Colonic mucosa (tissue), 1 donor: ENCODE results near the genes BORCS8 and NCAN.

GRCh38 chr19:18457980-18458355 lies 20.0 kb upstream of the ISYNA1 start:
- PRO-cap = no peak

DNA sequence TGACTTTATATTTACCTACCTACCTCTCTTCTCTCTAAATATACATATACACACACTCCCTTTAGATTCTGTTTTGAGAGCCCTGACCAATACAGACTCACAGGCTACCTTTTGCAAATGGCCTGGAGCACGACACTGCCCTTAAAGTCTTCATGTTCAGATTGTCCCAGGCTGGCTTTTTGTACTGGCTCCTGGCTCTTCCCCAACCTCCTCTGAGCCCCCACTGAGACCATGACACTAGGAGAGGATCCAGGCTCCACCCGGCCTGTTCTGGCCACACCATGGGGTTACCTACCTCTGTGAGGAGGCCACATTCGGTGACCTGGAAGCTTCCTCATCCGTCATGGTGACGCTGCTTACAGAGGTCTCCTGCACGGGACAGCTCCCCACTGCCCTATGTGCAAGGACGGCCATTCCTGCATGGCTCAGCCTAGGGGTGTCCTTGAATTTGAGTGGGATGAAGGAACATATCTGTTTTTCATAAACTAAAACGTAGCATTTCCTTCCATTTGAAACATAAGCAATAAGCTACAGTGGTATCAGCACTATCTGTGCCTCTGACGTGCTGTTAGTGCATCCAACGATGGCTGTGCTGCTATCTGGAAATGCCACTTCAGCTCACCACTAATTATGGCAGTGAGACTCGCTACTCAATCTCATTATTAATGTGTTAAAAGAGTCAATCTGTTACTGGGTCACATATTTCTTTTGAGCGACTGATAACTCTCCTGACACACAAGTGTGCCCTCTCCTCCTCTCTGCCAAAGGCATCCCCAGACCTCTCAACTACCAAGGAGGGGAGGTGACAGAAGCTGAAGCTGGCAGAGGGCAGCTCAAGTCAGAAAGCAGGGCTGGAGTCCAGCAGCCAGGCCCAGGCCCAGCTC lies 29.7 kb downstream of the ELL start:
- PRO-cap = no peak

DNA sequence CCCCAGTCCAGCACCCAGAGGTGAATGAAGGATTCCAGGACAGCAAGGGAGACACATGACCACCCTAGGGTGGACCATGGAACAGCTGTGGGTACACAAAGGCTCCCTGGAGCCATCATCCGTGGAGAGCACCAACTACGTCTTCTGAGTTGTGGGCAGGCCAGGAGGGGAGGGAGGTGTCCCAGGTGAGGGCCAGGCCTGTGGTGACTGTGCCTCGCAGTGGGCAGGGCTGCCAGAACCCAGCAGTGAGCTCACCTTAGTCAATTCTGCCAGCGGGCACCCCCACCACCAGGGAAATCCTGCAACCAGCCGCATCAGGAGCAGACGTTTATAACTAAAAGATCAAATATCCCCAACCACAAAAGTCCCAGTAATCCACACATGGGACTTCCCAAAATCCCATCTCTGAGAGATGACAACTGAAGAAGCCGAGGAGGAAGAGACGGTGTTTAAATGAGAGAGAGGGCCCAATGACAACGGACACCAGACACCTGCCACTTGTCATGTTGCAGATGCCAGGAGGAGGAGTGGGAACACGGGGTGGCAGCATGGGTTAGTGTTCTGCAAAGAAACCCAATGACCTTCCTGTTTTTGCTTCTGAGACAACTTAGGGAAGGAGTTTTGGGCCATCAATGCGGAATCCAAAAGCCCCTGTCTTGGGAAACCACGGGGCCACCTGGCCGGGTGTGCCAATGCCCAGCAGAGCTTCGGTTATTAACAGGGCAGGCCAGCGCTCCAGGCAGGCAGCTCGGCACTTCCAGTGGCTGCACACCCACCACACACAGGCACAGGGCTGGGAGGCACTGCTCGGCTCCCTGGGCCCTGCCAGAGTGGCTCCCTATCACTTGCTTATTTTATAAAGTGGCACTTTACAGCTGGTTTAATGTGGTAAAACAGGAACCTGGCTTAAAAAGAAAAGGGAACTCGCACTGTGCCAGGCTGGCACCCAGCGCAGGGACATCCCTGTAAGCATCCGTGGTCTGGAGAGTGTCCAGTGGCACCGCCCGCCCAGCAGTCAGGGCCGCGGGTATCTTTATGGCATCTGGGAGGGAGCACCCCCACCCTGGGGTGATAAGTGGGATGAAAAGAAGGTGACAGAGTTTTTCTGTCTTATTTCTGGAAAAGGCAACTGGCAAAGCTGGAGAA lies 19.3 kb downstream of the ELL start:
- PRO-cap = no peak

GRCh38 chr19:18516301-18516910 lies 5.5 kb downstream of the ELL start:
- PRO-cap = no peak

DNA sequence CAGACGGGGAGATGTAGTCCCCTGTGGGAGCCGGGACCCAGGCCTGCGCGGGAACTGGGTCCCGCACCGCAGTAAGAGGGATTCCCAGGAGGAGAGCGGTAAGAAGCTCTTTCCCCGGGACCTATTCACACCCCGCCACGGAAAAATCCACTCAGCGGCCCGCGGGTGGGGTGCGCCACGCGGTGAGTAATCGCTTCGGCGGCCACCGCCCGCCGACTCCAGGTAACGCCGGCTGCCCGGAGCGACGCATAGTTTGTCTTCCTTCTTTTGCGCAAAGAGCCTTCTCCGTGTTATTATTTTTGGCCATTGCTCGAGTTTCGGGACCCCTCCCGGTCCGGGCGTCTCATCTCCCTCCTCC lies 934 bp upstream of the CRLF1 start:
- PRO-cap = no peak

GRCh38 chr19:18733400-18733766 lies 49.9 kb downstream of the CRTC1 start:
- PRO-cap = no peak

DNA sequence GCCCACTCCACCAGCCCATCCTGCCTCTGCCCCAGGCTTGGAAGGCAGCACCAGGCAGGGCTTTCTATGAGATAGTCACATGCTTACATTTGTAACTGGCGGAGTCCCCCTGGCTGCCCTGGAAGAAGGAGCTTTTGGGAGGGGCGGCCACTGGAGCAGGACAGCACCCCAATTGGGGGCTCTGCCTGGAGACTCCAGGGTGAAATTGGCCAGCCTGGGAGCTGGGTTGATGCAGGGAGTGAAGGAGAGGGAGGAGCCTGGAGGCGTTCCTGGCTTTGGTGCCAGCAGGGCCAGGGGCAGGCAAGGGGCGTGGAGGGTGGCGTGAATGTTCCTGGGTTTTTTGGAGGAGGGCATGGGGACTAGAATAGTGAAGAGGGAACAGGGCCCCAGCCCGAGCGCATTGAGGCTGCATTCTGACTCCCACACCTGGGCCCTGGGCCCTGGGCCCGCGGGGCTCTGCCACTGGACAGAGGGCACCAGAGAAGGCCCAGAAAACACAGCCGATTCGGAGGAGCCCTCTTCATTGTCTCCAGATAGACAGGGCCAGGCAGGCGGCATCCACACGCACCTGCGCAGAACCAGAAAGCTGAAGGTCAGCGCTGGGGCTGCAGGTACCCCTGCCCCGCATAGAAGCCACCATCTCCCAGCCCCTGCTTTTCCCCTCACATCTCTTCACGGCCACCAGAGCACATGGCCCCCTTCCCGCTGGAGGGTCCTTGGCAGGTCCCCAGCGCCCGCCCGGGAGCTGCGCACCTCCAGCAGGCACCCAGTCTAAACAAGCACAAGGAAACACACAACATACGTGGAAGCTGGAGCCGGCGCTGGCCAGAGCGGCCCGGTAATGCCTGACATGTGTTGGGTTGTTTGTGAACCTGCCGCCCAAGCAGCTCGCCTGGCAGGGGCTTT lies 29.4 kb downstream of the COMP start:
- PRO-cap = no peak

- PRO-cap = no peak
These were observed 21.6 kb downstream of the COMP start for GRCh38 chr19:18769645-18769787.

- PRO-cap = no peak
These were observed 16.9 kb downstream of the UPF1 start for GRCh38 chr19:18848363-18849263.

DNA sequence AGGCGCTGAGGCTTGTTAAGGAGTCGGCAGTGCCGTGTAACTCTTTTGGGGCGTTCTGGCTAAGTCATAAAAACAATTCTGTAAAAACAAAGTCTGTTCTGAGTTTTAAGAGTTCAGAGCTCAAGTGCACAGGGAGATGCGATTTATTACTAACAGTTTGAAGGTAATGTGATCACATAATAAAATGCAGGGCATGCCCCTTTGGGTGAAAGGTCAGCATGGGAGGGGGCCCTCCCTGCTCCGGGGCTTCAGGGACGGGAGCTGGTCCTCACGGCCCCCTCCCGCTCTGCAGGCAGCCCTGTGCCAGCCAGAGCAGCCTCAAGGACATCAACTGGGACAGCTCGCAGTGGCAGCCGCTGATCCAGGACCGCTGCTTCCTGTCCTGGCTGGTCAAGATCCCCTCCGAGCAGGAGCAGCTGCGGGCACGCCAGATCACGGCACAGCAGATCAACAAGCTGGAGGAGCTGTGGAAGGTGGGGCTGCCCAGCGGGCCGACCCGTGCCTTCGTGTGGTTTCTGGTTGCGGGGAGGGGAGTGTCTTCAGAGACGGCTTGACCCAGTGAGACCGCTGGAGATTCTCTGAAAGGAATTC lies 18.7 kb downstream of the UPF1 start:
- PRO-cap = no peak

DNA sequence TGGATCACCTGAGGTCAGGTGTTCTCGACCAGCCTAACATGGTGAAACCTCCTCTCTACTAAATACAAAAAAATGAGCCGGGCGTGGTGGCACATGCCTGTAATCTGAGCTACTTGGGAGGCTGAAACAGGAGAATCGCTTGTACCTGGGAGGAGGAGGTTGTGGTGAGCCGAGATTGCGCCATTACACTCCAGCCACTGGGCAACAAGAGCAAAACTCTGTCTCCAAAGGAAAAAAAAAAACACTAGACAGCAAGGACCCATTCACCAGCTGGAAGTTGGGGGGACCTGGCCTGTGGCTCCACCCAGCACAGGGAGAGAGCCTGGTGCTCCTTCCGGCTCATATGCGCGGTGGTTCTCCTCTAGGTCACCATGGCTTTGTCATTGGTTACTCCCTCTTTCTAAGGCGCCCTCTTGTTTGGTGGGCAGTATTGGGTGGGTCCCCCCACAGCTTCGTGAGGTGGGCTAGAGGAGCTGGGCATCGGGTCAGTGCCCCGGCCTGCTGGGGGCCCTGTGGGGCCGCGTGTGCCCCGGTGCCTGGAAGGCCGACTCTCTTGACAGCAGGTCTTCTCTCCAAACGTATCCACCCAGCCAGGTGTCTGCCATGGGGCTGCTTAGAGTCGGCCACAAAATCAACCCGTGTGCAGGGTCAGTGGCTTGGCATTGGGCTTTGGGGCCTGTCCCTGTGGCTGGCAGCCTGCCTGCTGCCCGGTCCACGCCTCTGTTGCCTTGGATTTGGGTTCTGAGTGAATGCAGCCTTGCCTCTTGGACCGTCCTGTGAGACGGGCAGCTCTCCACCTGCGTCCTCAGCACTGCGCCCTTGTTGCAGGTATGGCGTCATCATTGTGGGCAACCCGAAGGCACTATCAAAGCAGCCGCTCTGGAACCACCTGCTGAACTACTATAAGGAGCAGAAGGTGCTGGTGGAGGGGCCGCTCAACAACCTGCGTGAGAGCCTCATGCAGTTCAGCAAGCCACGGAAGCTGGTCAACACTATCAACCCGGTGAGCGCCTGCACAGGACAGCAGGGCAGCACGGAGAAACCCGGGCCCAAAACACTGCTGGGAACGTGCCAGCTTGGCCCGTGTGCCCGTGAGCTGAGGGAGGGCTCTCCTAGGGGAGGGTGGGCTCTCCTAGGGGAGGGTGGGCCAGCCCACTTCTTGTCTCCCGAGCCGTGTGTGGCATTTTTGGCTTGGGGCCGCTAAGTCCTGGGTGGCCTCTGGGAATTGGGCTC lies 31.3 kb downstream of the UPF1 start:
- PRO-cap = no peak

- PRO-cap = unidirectional peak, minus-strand start at chr19:18904839
These were observed 8.8 kb upstream of the CERS1 start for GRCh38 chr19:18904667-18905303.

- PRO-cap = no peak
These were observed 8.7 kb downstream of the HOMER3 start for GRCh38 chr19:18932036-18932924.

DNA sequence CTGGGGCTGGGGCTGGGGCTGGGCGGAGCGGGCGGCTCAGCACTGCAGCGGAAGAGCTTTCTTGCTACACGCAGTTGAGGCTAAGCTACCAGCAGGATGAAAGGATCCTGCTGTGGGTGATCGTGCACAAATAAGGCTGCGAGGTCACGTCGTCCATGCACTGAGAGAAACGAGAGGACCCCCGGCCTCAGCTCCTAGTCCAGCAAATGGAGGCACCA lies 20.8 kb upstream of the HOMER3 start:
- PRO-cap = no peak

DNA sequence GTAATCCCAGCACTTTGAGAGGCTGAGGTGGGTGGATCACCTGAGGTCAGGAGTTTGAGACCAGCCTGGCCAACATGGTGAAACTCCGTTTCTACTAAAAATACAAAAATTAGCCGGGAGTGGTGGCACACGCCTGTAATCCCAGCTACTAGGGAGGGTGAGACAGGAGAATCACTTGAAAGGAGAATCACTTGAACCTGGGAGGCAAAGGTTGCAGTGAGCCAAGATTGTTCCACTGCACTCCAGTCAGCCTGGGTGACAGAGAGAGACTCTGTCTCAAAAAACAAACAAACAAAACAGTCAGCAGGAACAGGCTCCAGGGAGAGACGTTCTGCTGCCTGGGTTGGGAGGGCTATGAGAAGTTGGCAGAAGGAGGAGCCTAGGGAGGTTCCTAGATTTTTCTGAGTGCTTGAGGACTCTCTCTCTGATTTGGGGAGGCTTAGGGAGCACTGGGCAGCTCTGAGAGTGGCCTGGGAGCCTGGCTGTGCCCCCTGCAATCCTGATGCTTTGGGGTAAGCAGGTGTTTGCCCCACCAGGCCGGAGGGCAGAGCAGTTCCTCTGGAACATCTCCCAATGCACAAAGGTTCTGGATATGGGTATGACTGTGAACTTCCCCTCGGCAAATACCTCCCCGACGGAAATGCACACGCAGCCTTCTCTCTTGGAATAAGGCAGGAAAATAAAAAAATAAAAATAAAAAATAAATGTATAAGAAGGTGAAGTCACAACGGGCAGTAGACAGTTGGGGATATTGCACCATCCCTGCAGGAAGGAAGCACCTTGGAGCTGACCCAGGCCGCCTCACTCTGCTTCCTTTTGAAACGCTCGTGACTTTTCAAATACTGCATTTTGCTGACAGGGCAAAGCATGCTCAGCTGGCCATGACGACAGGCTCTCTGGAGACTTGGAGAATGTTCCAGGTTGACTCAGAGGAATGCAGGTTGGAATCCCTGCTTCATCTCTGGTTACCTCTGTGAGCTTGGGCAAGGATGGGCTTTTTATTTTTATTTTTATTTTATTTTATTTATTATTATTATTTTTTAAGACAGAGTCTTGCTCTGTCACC lies 26.4 kb upstream of the HOMER3 start:
- PRO-cap = bidirectional peak, plus-strand start at position 427 of the sequence, minus-strand start at position 253 of the sequence; bidirectional peak, plus-strand start at position 929 of the sequence, minus-strand start at position 808 of the sequence

DNA sequence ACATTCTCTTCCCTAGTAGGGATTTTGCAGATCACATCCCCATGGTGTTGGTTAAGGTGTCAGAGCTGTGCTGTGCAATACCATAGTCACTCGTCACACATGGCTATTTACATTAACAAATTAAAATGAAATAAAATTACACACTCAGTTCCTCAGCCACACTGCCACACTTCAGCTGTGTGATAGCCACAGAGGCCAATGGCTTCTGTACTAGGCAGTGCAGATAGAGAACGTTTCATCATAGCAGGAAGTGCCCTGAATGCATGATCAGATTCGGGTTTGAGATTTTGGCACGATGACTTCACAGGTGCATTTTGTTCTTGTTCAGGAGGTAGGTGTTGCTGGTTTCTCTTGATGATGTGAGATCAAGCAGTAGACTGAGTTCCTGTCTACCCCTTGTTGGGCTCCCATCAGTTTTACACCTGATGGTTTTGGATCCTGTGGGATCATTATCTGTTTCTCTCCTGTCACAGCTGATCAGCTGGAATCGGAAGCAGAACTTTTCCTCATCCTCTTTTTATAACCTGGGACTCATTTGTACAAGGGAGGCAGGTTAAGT lies 6.5 kb downstream of the ARMC6 start:
- PRO-cap = no peak

DNA sequence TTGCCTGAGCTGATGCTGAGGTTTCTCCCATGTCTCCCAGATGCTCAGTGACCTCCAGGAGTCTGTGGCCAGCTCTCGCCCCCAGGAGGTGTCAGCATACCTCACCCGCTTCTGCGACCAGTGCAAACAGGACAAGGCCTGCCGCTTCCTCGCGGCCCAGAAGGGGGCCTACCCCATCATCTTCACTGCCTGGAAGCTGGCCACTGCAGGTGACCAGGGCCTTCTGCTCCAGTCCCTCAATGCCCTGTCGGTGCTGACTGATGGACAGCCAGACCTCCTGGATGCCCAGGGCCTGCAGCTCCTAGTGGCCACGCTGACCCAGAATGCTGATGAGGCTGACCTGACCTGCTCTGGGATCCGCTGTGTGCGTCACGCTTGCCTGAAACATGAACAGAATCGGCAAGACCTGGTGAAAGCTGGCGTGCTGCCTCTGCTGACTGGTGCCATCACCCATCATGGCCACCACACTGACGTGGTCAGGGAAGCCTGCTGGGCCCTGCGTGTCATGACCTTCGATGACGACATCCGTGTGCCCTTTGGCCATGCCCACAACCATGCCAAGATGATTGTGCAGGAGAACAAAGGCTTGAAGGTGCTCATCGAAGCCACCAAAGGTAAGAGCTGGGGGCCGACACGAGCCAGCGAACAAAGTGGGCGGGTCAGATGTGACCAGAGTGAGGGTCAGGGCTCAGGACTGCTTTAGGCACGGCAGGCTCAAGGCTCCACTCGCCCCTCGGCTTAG lies 12.0 kb upstream of the SLC25A42 start:
- PRO-cap = no peak

GRCh38 chr19:19160265-19161445 lies 9.4 kb downstream of the MEF2B start:
- PRO-cap = no peak

- PRO-cap = bidirectional peak, plus-strand start at chr19:19192268, minus-strand start at chr19:19192130
These were observed at the start of gene BORCS8 for GRCh38 chr19:19191690-19192398. TSS of gene BORCS8 (minus strand) at chr19:19192152.

DNA sequence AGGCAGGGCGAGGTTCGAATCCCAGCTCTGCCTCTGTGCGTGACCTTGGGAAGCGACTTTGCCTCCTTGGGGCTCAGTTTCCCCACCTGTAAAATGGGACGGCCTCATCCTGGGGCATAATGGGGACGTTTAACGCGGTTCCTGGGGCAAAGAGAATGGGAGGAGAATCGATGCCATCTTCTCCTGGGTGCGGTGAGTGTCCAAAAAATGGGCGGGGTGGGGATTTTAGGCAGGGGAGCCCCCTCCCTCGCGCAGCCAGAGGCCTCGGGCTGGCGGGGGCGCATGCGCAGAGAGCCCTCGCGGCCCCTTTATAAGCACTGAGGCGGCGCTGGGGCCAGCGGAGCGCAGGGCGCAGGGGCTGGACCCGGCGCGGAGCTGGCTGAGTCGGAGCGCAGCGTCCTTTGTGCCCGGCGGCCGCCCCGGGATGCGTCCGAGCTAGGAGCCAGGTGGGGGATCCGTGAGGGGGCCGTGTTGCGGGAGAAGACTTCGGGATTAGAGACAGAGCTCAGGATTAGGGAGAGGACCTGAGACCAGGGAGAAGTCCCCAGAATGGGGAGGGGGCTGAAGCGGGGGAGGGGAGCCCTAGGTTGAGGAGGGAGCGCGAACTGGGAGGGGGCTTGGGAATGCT lies at the start of gene NCAN:
Gene NCAN, plus strand, starts transcription at position 340 of the 628 bp plus-strand sequence.
- PRO-cap = no peak